Osteocyte (in vitro differentiated cells): ENCODE results near the gene BCL11B.

GRCh38 chr14:99271432-99272522, at the start of gene BCL11B:
BCL11B (minus strand) TSS chr14:99272197.
- PRO-cap: no peak

- PRO-cap: no peak
Measured at GRCh38 chr14:99546254-99546690, 57.7 kb downstream of the CCDC85C start.

DNA sequence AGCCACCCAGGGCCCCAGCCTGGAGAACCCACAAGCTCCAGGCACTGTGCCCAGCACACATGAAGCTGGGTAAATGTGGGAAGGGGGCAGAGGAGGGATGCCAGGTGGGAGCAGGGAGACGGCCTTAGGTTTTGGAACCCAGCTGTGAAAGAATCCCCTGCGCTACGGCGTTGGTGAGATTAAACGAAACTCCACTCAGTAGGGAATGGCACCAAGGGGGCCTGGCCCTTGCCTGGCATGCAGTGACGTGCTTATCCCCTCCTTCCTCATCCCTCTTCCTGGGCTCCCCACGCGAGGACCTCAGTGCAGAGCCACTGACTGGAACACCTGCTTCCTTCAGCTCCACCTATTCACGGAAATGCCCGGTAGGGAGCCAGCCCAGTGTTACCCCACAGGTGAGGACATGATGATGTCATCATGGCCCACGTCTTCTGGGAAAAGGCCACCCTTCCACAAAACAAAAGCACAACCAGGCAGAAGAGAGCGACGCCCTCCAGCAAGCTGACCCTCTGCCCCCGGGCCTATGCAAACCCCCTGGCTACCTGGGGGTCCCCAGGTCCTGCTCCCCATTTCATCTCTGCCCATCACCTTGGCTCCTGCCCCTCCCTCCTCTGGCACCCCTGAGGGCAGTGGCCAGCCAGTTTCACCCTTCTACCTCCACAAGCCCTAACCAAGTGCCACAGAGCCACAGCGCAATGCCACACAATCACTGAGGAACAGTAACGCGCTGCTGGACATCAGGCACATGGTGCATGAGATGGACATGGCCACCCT, 42.1 kb downstream of the CCDC85C start:
- PRO-cap: no peak

GRCh38 chr14:99945892-99946618, 119.2 kb upstream of the EVL start:
- PRO-cap: no peak

- PRO-cap: no peak
Measured at GRCh38 chr14:99947580-99948229, 117.5 kb upstream of the EVL start.

DNA sequence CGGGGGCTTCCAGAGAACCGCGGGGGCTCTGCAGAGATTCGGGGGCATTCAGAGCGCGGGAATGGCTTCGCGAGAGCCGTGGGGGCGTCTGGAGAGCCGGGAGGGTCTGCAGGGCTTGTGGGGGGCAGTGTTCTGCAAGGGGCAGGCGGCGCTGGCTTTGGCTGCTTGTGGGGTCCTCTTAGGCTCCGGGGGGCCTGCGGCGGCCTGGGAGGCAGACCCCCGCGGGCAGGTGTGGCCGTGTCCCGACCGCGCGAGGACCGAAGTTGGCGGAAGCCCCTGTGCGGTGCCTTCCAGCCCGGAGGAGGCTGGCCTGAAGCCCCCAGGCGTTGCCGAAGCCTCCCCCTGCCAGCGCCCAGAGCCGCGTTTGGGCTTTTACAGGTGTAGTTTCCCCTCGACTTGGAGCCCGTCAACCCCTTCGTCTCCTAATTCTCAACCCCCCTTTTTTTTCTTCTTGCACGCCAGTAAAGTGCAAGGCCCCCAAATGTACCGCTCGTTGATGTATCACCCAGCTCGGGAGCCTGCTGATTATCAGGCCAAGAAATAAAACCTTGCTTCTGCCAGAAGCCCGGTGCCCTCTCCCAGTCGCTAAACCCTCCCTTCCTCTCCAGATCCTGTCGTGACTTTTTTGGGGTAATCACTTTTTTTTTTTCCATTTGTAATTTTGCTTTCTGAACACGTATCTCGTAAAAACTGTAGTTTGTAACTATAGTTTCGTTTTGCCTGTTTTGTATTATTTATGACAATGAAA, 92.9 kb upstream of the EVL start:
- PRO-cap: no peak

- PRO-cap: no peak
Measured at GRCh38 chr14:100047368-100047831, 17.8 kb upstream of the EVL start.

DNA sequence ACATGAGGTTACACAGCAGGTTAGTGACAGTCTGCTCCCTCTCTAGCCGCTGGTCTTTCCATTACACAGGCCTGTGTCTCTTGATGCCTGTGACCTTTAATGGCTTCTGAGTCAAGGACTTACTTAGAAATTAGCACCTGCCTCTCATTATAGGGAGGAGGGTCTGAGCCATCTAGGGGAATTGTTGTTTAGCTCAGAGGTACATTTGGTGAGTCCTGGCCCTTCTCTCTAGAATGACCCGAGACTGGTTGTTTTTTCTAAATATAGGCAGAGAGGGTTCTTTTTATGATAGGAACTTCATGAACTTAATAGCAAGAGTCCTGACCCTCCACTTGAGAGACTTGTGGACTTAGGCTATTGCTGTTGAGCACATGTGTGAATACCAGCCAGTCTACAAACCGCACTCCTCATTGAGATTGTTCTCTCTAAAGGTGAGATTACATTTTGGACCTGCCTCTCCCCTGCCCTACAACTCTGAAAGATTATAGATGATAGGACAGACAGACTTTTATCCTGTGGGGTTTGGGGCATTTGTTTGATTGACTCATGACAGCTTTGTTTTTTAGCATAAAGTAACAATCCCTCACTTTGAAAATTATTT, 530 bp downstream of the EVL start:
- PRO-cap: no peak

DNA sequence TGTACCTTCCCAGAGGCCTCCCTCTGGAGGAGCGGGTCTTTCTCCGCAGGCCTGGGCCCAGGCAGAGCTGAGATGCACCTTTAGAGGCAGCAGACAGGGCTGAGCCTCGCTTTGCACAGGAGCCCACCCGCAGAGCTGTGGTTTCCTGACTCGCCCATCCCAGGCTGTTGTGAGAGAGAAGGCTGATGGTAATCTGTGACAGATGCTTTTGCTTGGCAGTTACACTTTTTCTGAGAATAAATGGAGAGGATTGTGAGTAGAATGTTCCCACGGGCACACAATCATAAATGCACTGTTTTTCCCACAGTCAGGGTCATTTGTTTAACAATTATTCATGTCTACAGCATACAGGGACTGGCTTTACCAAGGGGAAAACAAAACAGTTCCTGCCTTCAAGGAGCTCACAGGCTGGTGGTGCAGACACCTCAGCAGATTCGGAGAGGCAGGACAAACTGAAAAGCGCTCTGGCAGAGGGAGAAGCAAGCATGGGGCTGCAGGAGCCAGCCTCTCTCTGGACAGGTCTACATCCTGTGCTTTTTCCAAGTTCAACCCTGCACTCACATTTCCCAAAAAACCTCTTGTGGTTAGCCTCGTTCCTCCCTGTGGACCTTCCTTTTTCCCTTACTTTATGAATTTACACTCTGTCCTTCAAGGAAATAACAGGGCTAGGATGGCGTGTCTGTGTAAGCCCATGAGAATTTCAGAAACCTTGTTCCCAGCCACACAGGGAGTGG, 14.0 kb downstream of the EVL start:
- PRO-cap: no peak

GRCh38 chr14:100105929-100106202, 40.6 kb downstream of the EVL start:
- PRO-cap: no peak

GRCh38 chr14:100129489-100129716, 30.0 kb downstream of the DEGS2 start:
- PRO-cap: no peak

DNA sequence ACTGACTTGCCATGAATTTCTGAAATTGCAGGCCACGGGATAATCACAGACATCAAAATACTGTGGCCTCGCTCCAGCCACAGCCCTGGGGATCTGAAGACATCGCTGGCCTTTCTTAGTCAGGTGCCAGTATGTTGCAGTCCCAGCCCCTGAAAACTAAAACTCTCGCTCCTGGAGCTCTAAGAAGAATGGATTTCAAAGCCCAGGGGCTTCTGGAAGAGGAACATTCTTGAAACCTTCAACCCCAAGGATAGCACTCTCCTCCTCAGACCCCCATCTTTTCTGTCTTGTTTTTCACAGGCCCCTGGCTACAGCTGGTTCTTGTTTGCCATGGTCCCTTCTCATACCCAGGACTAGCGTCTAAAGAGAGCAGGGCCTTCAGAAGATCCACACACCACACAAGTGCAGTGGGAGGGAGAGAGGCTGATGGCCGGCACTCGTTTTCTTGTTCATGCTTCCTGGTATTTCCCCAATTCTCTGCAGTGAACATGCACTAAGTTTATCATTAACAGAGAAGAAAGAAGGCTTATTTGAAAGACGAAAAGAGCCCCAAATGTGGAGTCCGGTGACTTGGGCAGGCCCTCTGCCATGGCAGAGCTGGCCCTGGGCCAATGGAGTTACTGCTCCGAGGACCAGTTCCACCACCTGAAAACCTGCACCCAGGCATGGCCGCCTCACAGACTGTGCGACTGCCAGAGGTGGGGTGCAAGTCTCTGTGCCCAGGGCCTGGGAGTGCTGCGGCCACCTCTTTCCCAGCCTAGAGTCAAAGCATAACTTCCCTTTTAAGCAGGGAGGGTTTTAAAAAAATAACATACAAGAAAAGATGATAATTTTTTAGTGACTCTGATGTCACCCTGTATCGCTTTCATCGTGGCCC, 25.0 kb downstream of the DEGS2 start:
- PRO-cap: no peak

GRCh38 chr14:100144826-100145716, 14.4 kb downstream of the DEGS2 start:
- PRO-cap: no peak

DNA sequence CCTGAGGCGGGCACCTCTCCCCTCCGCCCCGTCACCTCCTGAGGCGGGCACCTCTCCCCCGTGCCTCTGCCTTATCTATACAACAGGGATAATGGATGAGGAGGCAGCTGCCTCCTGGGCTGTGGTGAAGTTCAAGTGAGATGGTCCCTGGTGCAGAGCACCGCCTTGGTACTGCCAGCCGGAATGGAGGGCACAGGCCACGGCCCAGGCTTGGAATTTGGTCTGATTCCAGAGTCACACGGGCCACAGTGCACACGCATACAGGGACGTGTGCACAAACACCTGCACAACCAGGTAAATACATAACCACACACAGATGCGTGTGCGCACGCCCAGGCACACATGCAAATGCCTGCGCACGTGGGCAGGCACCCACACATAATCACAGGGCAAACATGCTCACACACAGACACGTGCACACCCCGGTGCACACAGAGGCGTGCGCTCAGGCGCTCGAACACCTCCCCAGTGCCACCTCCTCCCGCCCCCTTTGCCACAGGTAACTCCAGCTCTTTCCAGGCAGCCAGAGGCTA, 11.5 kb downstream of the DEGS2 start:
- PRO-cap: no peak

GRCh38 chr14:100221550-100222208, 17.3 kb upstream of the YY1 start:
- PRO-cap: unidirectional peak, plus-strand start at chr14:100221738

DNA sequence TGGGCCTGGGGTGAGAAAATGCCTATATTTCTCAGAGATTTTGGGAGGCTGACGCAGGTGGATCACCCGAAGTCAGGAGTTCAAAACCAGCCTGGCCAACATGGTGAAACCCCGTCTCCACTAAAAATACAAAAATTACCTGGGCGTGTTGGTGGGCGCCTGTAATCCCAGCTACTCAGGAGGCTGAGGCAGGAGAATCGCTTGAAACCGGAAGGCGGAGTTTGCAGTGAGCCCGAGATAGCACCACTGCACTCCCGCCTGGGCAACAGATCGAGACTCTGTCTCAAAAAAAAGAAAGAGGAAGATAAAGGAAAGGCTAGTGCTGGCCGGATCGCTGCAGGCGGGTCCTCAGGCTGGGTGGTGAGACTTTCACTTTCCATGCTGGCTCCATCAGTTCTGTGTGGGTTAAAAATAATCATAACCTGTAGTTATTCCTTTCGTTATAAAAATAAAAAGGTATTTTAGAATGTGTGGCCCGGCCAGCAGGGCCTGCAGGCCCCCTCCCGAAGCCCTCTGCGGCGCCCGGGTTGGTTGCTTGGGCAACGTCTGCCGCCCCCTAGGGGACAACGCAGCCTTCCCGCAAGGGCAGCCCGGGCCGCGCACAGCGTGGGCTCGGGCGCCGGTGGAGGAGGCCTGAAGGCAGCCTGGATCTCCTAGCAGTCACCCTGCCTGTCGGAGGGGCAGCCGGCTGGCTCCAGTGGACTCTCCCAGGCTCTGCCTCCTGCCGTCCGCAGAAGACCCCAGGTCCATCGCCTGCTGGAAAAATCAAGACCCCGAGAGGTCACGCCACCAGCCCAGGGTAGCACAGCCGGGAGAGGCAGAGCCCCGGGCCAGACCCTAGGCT, 5.1 kb upstream of the SLC25A47 start:
- PRO-cap: no peak

GRCh38 chr14:100332662-100333756, 9.9 kb downstream of the SLC25A47 start:
- PRO-cap: no peak

DNA sequence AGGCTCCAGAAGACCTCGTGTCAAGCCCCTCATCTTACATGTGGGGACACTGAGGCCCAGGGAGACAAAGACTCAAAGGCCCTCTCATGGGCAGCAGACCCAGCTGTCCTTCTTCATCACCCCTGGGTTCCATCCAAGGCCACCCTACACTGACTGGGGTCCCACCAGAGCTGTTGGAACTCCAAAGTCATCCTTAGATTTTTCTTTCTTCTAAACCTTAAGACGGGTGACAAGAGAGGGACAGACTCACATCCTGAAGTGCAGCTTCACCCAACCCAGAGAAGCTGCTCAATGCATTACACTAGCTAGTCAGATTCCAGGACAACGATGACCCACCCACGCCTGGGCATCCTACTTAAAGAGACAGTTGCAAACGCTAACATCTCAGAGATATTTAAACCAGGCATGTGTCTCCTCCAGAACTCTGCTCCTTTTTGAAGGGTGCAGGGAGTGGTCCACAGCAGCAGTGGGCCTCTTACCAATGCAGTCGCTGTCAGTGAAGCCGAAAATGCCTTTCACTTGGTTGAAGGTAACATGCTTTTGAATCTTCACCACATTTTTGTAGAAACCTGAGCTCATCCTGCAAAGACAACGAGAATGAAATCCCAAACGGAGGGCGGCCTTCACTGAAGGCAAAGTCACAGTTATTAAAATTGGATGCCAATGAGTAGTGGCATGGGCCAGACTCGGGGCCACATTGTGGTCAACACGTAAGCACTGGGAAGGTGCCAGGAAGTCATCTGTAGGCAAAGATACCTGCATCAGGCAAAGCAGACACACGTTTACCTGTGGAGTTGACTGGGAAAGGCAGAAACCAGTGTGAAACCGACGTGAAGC, 23.3 kb downstream of the SLC25A47 start:
- PRO-cap: no peak

GRCh38 chr14:100353546-100354230, 21.5 kb downstream of the WARS1 start:
- PRO-cap: no peak

DNA sequence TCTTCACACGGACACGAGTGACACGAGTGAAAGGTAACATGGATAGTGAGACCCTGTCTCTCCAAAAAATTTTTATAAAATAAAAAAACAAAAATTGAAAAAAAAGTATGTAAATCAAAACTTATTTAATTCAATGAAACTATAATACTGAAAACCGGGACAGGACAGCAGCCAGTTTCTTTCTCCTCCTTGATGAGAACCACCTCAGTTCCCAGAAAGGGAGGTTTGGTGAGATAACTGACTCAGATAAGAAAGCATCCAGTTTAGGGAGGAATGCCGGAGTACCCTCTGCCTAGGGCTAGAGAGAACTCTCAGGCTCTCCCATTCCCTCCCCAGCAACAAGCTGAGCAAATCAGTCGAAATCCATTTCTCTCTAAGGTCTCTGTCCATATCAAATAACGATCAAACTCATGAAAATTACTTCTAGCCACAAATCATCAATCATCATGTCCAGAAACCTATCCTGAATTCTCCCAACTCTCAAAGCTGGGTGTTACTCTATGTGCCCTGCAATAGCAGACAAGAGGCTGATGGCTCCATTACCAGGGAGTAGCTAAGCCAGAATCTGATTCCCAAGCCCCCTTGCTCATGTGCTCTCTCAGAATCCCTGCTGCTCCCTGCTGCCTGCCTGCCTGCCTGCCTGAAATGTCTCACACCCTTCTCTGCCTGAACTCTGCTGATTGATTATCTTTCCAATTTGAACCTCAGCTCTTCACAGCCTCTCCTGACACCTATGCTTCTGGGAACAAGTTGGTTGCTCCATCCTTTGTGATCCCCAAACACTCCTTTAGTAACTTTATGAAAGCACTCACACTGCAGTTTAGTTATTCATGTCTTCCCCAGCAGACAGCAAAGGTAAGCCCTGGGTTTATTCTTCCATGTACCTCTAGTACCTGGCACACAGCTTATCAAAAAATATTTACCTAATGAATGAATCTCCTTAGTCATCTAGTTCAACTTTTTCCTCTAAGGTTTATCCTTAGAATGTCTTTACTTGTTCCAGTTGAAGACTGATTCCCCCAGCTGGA, 2.6 kb downstream of the WARS1 start:
- PRO-cap: no peak